Gastroesophageal sphincter (tissue), 4 donors: ENCODE data around the genes SRPK2, PUS7 and HBP1.

DNA sequence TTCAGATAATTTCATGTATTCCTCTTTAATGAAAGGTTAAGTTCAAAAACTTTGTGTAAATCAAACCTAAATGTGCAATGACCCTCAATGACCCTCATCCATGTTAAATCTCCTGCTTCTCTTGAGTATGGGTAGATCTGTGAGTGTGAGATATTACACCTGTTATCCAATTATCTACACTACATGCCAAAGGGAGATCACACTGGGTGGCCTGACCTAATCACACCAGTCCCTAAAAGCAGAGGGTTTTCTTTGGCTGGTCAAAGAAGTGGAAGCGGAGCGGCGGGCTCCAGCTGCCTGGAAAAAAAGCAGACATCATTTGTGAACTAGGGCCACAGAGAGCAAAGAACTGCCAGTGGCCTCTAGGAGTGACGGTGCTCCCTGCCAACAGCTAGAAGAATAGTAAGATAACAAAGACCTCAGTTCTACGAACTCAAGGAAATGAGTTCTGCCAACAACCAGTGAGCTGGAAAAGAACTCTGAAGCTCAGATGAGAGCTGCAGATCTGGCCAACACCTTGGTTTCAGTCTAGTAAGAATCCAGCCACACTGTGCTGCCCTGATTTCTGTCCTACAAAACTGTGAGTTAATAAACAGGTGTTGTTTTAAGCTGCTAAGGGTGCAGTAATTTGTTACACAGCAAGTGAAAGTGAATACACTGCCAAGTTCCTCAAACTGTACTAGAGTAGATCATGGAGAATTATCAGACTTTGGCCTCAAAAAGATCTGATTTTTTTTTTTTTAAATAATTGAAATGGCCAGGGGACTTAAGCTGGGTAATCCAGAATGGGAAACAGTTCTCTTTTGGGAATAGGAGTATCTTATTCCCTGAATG is 178.0 kb downstream of the SRPK2 start:
- PRO-cap = no peak
- RAMPAGE, long total RNA, 4 experiments = no peak in any of the 4 experiments

- PRO-cap = no peak
- RAMPAGE, long total RNA, 4 experiments = no peak in any of the 4 experiments
Observed at GRCh38 chr7:105273265-105273969, 115.3 kb downstream of the SRPK2 start.

- PRO-cap = unidirectional peak, minus-strand start at chr7:105388901
- RAMPAGE, long total RNA, 4 experiments = start-site peak on the minus strand in 4 of 4 experiments, at chr7:105388863-105389391 at its widest, 13 to 338 reads per replicate
Observed at GRCh38 chr7:105388565-105389653, at the start of gene SRPK2. Gene SRPK2 (minus strand): TSS chr7:105388921.

DNA sequence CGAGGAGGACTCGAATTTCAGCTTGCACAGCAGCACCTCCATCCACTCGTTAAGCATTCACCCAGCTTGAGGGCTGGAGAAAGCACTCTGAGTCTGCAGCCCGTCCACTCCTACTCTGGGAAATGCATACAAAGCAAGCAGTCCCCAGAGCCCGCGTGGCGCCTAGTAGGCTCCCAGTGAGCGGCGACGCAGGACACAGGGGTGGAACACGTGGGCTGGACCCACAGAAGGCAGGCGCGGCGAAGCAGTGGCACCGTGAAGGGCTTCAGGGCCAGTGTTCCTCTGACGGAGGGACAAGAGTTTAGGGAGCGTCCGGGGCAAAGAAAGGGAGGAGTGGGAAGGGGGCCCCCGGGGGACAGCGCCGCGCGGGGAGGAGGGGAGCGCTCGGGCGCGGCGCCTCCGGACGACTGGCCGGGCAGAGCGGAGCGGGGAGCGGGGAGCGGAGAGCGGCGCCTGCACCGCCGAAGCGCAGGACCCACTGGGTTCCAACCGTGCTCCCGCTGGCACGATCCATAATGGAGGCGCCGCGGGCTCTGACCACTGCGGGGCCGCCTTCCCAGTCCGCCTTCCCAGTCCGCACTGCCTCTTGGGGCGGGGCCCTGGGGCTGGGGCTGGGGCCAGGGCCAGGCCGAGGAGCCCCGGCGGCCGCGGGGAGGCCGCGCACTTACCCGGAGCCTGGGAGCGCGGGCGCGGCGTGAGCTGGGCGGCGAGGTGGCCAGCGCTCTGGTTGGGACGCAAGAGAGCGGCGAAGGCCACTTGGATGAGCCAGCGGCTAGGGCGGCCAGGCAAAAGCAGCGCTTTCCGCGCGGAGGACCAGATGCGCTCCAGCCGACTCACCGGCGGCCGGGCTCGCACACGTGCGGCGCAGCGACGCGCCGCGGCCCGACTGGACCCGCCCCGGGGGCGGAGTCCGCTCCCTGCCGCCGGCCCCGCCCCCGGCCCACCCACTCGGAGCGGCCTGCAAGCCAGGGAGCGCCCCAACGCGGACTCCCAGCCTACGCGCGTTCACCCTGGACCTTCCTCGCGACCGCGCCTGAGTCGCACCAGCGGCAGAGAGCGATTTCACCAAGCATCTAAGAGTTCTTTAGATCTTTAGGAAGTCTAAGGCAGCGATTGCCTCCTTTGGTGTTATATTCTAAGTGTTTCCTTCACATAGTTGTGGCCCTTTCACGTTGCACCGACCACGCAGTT is at the start of gene PUS7:
PUS7 (minus strand) TSS at position 888 of the 1,191 bp plus-strand sequence.
- PRO-cap = bidirectional peak, plus-strand start at position 224 of the sequence, minus-strand start at position 117 of the sequence; bidirectional peak, plus-strand start at position 755 of the sequence, minus-strand start at position 581 of the sequence; bidirectional peak, plus-strand start at position 947 of the sequence, minus-strand start at position 851 of the sequence
- RAMPAGE, long total RNA, 4 experiments = start-site peak on the minus strand in 3 of 4 experiments, centred at positions 850 to 854 of the sequence, 68 to 329 reads per replicate

DNA sequence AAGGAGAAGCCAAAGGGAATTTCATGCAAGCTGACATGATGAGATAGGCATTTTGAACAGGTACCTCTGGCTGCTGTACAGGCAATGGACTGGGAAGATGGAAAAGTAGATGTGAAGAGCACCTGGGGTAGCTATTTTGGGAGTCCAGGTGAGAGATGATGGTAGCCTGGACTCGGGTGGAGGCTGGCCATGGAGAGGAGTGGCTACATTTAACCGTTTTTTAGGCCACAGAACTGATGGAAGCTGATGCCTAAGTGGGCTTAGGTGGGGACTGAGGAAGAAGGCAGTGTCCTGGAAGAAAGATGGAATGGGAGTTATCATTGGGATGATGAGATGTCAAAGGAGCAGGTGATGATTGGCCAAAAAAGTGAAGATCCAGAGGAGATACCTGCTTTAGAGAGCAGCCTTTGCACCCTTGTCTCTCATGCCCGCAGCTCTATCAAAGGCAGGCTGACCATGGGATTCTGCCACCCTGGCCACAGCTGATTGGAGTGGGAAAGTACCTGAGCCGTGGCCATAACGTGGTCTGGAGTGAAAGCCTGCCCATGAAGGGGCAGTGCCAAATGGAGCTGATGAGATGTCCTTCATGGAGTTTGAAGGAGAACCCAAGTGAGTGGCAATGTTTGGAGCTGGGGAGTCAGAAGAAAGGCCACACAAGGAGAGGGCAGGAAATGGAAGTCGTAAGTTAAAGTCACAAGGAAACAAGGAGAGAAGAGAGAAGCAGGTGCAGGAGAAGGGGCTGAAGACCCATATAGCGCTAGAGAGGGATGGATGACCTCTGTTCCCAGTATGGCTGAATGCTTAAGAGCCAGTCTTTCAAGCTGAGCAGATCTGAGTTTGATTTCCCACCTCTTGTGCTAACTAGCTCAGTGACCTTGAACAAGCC is 18.3 kb upstream of the ATXN7L1 start:
- PRO-cap = no peak
- RAMPAGE, long total RNA, 4 experiments = no peak in any of the 4 experiments

DNA sequence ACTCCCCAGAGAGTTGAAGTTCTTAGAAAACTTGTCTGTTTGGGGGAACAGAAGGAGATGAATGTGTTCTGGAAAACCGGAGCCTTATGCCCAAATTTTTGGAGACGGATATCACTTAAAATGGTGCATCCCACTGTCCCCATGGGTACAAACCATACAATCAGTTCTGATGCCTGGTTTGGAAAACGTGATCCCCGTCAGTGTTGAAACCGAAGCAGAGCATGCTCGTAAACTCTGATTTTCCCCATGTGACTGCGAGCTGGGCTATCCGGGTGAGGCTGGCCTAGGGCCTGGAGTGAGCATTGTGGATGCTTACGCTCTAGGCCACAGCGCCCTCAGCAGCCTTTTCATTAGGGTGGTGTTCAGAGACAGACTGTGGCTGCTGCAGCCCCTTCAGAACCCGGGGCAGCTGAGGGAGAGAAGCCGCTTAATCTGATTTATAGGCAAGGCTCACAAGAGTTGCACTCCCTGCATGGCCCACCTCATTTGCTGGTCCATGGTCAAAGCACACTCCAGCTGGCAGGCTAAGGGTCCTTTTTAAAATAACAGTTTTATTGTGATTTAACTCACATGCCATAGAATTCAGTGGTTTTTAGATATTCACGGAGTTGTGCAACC is 72.7 kb downstream of the SYPL1 start:
- PRO-cap = no peak
- RAMPAGE, long total RNA, 4 experiments = no peak in any of the 4 experiments

DNA sequence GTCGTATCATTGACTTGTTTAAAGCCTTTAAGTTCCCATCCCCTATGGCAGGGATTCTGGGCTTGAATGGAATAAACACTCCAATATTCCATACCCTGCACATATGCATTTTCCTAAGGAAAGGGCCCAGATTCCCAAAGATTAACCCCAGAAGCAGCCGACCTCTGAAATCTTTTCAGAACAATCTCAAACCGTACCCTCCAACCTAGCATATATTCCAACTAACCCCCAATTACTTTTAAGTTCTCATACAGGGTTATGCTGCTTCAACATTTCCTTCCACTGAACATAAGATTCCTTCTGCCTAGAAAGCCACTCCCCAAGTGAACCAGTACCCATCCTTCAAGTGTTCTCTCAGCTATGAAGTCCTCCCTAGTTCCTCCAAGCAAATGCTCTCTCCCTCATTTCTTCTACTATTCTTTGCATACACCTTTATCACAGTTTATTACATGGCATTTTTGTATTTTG is 2.1 kb downstream of the SYPL1 start:
- PRO-cap = unidirectional peak, plus-strand start at position 338 of the sequence
- RAMPAGE, long total RNA, 4 experiments = no peak in any of the 4 experiments

- PRO-cap = no peak
- RAMPAGE, long total RNA, 4 experiments = no peak in any of the 4 experiments
Observed at GRCh38 chr7:106264296-106264679, 20.5 kb downstream of the NAMPT start.

DNA sequence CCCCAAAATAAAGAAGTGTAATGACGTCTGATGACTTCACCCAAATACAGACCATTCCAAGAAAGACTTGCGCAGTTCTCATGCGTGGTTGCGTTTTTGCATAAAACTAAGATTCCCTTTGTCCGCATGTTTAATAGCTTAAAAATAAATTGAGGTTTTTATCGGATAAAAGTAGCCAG is 1.0 kb upstream of the NAMPT start:
- PRO-cap = no peak
- RAMPAGE, long total RNA, 4 experiments = no peak in any of the 4 experiments

DNA sequence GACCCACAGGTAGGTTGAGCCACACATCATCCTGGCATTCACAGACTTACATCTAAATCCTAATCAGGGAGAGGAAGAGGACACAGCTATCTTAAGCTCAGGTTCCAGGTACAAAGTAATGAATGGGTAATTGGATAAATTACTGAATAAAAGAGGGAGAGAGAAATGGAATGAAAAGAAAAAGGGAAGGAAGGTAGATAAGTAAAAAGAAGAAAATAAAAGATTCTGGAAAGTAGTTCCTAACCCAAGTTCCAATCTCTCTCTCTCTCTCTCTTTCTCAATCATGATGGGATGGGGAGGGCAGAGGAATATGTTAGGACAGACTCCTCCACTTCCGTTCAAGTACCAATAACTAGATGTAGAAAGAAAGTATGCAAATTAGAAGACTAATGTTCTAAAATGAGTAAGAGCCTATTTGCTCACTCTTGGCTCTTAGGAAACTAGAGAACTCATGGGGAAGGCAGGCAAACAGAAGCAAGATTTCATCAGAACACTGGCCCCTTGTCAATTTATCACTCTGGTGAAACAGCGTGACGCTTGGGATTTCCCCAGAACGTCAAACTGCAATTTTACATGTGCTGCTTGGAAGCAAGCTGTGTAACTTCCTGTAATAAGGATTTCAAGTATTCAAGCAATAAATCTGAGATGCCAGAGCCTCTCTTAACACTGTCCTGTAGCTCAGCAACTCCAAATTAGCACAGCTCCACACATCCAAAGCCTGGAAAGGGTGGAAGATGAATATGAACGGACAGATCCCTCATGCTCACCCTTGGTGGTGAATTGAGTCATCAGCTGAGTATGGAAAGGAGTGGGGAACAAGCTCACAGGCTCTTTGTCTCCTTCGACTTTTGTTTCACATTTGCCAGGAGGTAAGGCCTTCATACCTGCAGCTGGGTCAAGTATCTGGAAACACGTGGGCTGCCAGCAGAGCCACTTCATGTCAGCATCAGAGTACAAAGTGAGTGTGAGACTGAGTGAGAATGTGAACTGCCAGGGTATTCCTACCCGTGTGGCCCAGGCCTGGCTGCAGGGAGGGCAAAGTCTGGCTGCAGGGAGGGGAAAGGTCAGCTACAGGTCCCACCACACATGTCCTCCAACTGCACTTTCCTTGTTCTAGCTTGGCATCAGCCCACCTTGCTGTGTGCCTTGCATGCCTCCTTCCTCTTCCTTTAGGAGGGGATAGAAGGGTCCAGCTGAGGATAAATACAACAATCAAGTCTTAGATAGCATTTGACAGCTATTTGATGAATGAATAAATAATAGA is 140.3 kb upstream of the NAMPT start:
- PRO-cap = bidirectional peak, plus-strand start at position 663 of the sequence, minus-strand start at position 484 of the sequence
- RAMPAGE, long total RNA, 4 experiments = no peak in any of the 4 experiments

DNA sequence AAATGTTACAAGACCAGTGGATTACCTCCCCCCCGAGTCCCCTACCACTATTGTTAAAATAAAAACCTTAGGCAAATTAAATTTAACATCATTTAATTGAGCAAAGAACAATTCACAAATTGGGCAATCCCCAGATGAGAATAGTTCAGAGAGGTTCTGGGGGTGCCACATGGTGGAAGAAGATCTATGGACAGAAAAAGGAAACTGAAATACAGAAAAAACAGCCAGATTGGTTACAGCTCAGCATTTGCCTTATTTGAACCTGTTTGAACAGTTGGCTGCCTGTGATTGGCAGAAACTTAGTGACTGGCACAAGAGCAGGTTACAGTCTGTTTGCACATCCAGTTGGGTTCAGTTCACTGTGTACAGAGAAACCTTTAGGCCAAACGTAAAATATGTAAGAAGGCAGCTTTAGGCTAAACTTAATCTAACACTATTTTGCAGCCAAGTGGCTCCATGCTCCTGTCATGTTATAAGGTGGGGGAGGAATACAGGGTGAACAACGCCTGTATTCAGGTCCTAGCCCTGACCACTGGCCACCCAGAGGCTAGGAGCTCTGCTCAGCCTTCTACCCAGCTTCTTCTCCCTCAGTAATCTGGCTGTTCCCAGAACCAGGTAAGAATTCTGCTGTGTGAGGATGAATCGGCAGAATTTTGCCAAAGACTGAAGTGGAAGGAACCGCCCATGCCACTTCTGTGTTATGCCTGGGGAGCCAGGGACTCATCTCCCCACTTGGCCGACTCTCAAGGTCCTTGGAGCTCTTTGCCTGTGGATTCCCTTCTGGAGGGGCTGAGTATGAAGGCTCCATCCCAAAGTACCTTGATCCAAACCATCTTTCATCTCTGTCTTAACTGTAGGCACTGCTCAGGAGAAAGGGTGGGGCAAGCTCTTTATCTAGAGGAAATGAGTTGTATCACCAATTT is 164.2 kb upstream of the NAMPT start:
- PRO-cap = no peak
- RAMPAGE, long total RNA, 4 experiments = no peak in any of the 4 experiments

- PRO-cap = no peak
- RAMPAGE, long total RNA, 4 experiments = no peak in any of the 4 experiments
Observed at GRCh38 chr7:107006923-107008024, 37.2 kb upstream of the PRKAR2B start.

- PRO-cap = unidirectional peak, plus-strand start at chr7:107169003
- RAMPAGE, long total RNA, 4 experiments = start-site peak on the plus strand in 4 of 4 experiments, at chr7:107168978-107169006 at its widest, 876 to 1,648 reads per replicate
Observed at GRCh38 chr7:107168857-107169628, at the start of gene HBP1. Gene HBP1 (plus strand): TSS chr7:107169003.

GRCh38 chr7:107180923-107181458 is 12.2 kb downstream of the HBP1 start:
- PRO-cap = no peak
- RAMPAGE, long total RNA, 4 experiments = no peak in any of the 4 experiments

DNA sequence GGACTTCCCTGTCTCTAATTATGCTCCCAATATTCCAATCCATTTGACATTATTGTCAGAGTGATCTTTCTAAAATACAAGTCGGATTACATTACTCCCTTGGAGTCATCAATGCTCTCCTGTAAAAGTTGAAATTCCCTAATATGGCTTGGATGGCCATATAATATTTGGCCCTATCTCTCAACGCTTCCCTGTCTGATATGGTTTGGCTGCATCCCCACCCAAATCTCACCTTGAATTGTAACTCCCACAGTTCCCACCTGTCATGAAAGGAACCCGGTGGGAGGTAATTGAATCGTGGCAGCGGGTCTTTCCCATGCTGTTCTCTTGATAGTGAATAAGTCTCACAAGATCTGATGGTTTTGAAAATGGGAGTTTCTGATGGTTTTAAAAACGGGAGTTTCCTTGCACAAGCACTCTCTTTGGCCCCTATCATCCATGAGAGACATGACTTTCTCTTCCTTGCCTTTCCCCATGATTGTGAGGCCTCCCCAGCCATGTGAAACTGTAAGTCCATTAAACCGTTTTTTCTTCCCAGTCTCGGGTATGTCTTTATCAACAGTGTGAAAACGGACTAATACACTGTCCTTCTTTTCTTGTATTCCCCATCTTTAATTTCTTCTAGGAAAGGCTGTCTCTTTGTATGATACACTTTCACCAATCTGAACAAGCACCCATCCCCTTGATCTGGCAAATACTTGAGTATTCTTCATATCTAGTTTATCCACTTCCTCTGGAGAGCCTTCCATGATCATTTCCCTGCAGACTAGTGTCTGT is 17.5 kb upstream of the GPR22 start:
- PRO-cap = no peak
- RAMPAGE, long total RNA, 4 experiments = start-site peak on the minus strand in 1 of 4 experiments, centred at position 584 of the sequence, 8 reads per replicate

- PRO-cap = no peak
- RAMPAGE, long total RNA, 4 experiments = no peak in any of the 4 experiments
Observed at GRCh38 chr7:107471356-107471591, 1.4 kb downstream of the GPR22 start.

DNA sequence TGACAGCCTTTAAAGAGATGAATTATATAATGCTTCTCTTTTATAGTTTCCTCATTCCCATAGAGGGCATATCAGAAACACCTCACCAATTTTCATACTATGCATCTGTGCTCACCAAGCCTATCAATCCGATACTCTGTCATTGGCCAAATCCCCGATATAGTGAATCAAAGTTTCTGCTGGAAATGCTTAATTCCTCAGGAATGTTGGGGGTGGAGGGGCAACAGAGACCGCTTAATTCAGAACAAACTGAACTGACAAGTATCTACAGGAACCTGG is 2.6 kb downstream of the COG5 start:
- PRO-cap = no peak
- RAMPAGE, long total RNA, 4 experiments = no peak in any of the 4 experiments

DNA sequence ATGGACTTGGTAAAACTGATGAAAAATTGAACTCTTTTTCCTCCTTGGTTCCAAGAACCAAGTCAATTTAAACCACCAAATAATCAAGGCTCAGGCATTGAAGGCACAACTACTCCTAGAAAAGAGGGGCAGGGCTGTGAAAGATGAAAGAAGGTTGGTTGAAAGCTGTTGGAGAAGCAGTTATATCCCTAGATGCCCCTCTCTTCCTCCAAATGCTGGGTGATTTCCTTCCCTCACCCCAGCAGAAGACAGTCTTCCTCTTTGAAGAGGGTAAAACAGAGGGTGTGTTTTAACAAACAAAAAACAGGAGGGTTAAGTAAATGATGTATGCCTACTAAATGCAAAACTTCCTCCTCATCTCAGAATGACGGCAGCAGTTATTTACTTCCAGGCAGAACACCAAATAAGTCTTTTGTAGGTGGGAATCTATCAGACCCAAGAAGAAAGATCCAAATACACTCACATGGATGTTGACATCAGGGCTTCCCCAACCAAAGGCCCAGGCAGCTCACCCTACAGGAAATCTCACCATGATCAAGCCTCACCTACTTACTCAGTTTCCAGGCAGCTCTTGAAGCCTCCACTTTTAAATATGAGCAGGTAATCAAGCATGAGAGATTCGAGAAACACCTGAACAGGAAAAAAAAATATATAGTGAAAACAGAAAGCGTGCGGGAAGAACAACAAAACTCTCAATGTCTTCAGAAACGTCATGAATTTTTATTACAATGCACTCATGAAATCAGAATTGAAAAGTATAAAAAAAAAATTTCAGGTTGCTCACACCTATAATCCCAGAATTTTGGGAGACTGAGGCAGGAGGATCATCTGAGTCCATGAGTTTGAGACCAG is 27.1 kb upstream of the SLC26A4 start:
- PRO-cap = no peak
- RAMPAGE, long total RNA, 4 experiments = no peak in any of the 4 experiments

- PRO-cap = no peak
- RAMPAGE, long total RNA, 4 experiments = no peak in any of the 4 experiments
Observed at GRCh38 chr7:107691691-107692031, 31.0 kb downstream of the SLC26A4 start.

- PRO-cap = no peak
- RAMPAGE, long total RNA, 4 experiments = no peak in any of the 4 experiments
Observed at GRCh38 chr7:107758171-107758990, 14.4 kb downstream of the CBLL1 start.